ENCODE results near the gene SVIL.

GRCh38 chr10:28202742-28203214 lies 100.1 kb downstream of the MPP7 start:
- PRO-cap = no peak

- PRO-cap = no peak
These were observed 11.1 kb downstream of the MPP7 start for GRCh38 chr10:28291763-28292187.

- PRO-cap = no peak
These were observed 76.0 kb upstream of the MPP7 start for GRCh38 chr10:28378999-28379198.

- PRO-cap = no peak
These were observed 97.3 kb upstream of the MPP7 start for GRCh38 chr10:28400206-28400563.

DNA sequence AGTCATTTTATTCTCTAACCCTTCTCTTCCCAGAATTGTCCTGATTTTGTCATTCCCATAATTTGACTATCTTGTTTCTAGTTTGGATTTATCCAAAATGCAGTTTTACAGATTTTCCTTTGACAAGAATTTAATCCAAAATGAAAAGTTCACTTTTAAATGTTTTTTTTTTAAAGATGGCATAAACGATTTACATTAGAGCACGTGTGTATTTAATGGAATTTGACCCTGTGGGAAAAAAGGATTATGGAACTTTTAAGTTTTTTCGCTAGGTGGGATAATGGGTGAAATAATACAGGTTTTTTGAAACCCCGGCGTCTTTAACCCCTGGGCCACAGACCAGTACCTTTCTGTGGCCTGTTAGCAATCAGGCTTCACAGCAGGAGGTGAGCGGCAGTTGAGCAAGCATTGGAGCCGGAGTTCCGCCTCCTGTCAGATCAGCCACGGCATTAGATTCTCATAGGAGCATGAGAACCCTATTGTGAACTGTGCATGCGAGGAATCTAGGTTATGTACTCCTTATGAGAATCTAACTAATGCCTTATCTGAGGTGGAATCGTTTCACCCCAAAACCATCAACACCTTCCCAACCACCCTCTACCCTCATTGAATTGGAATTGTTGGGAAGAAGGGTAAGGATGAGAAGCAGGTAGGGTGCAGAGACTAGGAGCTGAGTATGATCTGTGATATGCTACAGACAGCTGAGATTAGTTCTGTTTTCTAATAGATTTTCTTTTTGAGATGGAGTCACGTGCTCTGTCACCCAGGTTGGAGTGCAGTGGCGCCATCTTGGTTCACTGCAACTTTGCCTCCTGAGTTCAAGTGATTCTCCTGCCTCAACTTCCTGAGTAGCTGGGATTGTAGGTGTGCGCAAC lies 28.7 kb downstream of the WAC start:
- PRO-cap = no peak

DNA sequence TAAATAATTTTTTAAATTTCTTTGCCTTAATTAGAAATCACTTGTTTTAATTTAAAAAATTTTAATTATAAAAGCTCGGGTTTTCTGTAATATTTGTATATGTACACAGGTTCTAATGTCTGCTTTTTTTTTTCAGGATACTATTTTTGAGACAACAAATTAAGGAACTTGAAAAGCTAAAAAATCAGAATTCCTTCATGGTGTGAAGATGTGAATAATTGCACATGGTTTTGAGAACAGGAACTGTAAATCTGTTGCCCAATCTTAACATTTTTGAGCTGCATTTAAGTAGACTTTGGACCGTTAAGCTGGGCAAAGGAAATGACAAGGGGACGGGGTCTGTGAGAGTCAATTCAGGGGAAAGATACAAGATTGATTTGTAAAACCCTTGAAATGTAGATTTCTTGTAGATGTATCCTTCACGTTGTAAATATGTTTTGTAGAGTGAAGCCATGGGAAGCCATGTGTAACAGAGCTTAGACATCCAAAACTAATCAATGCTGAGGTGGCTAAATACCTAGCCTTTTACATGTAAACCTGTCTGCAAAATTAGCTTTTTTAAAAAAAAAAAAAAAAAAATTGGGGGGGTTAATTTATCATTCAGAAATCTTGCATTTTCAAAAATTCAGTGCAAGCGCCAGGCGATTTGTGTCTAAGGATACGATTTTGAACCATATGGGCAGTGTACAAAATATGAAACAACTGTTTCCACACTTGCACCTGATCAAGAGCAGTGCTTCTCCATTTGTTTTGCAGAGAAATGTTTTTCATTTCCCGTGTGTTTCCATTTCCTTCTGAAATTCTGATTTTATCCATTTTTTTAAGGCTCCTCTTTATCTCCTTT lies 57.7 kb upstream of the BAMBI start:
- PRO-cap = no peak

DNA sequence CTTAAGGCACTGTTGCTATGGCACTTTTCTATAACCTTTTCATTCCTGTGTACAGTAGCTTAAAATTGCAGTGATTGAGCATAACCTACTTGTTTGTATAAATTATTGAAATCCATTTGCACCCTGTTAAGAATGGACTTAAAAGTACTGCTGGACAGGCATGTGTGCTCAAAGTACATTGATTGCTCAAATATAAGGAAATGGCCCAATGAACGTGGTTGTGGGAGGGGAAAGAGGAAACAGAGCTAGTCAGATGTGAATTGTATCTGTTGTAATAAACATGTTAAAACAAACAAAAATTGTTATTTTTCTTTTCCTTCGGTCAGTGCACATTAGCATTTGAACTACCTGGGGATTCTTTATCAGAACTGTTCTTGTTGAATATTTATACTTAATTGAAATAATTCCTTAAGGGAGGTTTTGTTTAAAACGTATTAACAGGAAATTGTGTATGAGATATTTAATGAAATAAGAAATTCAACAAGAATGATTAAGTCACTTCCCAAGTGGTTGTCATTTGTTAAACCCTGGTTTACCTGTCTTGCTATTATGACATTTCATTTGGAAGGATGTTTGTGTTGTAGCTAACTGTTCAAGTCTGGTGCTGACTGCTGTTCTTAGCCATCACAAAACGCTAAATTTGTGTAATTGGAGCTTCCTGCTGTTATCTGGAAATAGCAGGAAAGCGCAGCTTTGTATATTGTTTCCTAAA lies 56.9 kb upstream of the BAMBI start:
- PRO-cap = no peak

GRCh38 chr10:28623941-28624609 lies 53.2 kb upstream of the BAMBI start:
- PRO-cap = no peak

DNA sequence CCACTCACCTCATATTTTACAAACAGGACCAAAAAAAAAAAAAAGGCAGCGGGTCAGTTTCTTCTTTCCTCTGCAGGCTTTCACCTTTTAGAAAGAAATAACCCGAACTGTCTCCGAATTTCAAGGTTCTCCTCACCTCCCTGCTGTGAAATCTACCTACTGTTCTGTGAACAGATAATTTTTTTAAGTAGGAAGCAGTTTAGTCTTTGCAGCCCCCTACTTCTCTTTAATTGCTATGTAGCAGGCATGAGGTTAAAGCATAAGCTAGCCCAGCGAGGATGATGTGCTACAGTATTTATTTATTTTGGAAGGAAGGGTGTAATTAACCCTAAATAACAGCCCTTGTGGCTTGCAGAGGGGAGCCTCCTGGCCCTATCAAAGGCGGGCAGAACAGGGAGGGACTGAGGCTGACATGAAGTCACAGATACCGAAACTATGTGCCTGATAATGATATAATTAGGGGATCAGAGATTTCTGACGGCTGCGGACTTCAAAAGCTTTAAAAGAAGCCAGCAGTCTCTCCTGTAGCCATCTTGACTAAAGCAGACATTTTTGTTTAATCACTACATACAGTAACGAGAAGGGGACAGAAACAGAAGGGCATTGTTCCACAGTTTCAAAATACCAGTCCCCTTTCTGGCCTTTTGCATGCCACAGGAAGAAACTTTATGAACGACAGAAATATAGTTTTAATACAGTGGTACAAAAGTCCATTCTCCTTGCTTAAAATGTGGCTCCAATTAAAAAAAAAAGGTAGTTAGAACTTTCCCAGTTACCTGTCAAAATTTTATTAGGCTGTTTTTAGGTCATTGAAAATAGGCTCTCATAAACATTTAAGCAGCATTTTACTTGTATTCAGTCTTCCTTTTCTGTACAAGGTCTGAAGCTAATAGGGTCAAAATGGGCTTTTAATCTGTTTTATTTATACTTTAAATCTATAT lies 1.7 kb downstream of the BAMBI start:
- PRO-cap = no peak

DNA sequence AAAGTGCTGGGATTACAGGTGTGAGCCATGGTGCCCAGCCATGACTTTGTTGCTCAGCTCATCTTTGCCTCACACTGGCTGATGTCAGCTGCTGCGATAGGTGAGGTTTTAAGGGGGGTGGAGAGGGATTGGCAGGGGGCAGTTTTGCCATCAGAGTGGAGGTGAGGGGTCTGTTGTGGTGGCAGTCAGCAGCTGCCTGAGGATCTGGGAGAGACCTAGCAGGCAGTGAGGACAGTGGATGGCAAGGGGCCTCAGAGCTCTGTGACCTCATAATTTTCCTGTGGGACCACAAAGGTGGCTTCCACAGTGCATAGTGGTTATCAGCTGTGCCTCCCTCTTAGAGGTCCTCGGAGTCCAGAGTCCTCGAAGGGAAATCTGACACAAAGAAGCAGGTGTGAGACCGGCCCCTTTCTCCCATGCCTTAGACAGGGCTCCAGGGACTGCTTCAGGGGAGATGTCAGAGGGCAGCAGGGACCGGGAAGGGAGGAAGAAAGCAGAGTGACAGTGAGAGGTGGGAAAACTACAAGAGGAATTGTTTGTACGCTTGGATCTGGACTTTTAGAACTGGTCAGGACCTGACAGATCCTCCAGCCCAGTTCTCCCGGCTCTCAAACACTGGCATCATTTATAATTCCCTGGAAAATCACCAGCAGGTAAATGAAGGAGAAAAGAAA lies 66.2 kb downstream of the BAMBI start:
- PRO-cap = no peak

GRCh38 chr10:28873332-28874017 lies 196.2 kb downstream of the BAMBI start:
- PRO-cap = no peak

DNA sequence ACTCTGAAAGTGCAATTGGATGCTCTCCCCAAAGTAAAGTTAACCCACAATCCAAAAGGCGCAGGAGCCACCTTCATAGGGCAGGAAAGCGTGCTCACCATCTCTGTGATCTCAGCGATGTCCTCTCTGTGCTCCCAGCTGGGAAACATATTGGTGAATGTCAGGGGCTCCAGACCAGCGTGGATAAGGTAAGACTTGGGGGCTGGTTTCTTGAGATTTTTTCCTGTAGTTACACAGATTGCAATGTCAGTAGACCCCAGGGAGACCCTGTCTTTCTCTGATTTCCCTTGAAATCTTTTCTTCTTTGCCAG lies 172.6 kb downstream of the SVIL start:
- PRO-cap = no peak

DNA sequence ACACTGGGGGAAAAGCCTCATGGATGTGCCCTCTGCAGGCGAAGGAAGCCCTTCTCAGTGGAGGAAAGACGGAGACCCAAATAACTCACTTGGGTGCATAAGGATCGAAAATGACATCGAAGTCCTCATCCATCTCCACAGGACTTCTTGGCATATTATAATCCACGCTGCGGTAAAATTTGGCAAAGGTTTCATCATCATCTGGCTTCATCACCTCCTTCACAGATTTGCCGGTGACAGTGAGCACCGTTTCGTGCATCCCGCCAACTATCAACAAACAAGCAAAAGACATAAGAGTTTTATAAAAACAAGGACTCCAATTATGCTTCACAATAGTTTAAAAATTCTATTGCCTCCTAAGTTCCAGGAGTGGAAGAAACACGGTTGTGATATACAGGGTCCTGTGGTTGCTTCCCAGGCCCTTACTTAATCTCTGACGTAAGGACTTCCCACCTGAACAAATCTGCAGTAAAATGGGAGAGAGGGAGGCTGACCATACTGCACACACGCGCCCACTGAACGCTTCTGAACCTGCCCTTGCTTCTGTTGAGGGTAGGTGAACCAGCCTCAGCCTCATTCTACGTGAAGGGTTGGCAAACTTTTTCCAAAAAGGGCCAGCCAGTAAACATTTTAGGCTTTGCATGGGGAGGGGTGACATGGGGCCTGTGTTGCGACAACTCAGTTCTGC lies 141.5 kb downstream of the SVIL start:
- PRO-cap = no peak

DNA sequence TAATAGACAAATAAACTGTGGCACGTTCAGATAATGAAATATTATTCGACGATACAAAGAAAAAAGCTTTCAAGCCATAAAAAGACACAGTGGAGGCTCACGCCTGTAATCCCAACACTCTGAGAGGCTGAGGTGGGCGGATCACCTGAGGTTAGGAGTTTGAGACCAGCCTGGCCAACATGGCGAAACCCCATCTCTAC lies 129.9 kb downstream of the SVIL start:
- PRO-cap = no peak

DNA sequence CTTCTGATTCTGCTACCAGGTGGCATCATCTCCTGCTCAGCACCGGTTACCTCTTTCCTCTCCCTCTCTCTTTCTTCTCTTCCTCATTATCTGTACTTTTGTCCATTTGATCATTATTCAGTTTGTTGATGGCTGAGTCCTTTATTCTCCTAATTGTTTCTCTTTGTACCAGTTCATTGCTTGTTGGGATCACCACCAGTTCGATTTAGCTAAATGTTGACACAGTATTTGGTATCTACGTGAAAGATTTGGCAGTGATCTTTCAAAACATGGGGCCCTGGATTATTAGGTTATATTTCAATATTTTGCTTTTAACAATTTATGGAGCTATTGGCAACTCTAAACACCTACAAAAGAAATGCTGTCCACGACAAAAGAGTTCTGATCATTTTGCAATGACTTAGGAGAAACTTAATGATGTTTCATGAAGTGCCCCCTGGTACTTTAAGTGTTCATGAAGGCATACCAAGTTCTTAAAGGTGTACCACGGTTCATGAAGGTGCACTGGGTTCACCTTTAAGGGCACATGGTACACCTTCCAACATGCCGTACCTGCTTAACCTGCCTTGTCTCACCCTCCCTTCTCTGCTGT lies 32.9 kb downstream of the SVIL start:
- PRO-cap = no peak

DNA sequence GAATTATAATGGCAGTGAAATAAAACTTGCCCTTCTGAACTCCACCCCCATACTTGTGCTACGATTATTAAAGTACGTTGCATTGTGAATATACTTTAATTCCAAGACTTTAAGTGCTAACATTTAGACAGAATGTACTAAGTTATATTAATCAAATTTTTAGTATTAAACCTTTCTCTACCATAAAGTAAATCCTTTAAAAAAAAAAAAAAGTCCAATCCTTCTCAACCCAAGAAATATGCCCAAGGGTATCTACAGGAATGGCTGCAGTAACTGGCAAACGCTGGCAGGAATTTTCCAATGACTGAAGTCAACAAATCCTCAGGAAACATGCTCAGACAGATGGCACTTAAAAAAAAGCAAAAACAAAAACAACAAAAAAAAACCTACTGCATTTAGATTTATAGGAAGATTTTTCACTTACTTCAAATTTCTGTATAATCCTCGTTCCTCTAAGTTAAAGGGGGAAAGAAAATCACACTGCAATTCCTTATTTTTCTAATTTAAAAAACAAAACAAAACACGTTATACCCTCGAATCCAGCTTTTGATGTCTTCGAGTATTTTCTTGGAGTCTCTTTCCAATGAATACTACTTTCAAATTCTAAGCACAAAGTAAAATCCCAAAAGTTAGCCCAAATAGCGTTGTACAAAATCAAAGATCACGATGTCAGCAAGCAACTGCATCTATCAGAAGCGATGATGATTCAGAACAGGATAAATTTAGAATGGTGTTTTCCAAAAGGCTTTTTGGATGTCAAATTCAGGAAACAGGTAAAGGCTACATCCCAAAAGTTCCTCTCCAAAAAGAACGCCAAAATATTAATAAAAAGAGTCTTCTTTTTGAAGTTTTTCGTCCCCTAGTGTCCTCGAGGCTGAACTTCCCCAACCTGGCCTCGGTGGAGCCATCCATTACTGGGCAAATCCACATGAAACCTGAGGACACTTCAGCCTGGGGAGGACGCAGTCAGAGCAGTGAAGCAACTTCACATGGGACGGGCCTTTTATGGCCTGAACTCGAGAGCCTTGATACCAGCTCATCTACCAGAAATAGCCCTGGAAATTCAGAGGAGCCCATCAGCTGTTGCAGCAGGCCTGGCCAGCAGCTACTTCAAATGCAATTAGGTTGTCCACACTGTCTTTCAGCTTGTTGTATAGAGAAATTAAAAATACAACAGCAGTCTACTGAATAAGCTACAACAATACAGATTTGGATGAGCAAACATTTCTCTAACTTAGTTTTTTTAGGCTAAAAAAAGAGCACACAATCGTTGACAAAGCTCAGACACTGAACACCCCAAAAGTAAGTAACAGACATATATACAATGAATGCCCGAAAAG lies at the start of gene SVIL:
SVIL (minus strand) TSS at position 976 of the 1,340 bp plus-strand sequence.
- PRO-cap = unidirectional peak, minus-strand start at position 916 of the sequence

- PRO-cap = no peak
These were observed 93.9 kb upstream of the SVIL start for GRCh38 chr10:29728579-29729143.

GRCh38 chr10:29735574-29736146 lies 100.9 kb upstream of the SVIL start:
- PRO-cap = unidirectional peak, minus-strand start at chr10:29735645; unidirectional peak, minus-strand start at chr10:29735696; unidirectional peak, minus-strand start at chr10:29735744; bidirectional peak, plus-strand start at chr10:29736089, minus-strand start at chr10:29735891

DNA sequence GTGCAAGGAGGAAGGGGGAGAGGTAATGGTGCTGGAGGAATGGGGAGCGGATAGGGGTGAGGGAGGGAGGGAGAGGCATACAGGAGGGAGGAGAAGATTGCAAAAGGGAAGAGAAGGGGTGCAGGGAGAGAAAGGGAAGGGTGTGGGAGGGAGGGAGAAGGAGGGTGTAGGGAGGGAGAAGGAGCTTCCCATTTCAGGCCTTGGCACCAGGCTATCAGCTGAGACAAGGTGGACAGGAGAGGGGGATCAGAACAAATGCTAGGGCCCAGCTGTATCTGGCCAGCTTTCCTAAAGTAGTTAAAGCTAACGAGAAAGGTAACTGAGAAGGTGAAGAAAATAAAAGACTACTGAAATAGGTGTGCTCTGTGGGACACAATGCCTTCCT lies 204.2 kb upstream of the SVIL start:
- PRO-cap = no peak

DNA sequence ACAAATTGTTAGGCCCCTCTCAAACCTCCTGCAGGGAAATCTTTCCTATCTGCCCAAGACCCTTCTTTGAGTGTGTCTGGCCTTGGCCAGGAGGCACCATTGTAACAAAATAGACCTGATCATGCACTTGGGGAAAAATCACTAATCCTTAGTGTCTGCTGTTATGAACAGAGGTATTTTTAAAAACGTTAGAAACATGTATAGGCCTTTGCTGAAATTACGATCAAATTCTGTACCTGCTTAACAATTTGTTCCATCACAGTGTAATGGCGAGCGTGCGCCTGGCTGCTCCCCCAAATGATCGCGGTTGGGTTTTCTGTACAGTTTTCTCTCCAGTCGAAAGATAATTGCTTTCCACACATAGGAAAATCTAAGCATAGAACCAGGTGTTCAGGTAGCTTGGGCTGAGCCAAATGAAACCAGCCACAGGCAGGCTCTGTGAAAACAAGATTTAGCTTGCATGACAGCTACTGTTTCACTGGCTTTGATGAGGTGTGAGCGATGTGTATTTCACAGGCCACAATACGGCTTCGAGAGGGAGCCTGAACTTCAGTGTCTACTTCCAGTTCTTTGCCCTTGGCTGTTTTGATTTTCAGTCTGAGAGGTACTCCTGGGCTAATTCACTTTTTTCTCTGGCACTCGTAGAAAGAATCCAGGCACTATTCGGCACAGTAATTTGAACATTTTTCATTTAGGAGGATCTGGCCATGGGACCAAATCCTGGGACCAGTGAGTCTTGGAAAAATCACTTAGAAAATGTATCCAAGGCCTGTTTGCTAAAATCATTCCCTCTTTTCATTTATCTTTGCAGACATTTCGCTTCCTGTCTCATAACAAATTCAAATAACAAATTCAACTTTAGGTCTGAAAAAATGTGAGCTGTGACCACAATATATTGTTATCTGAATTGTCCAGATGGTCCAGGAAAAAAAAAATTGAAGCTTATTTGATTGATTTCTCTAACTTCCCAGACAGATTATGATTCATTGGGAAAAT lies 110.5 kb downstream of the JCAD start:
- PRO-cap = no peak